Esophagus muscularis mucosa (tissue), 4 donors: ENCODE results near the genes CCDC150, HSPD1 and PLCL1.

GRCh38 chr2:196365195-196365659 is 193.8 kb upstream of the STK17B start:
- PRO-cap, result no peak
- RAMPAGE, long total RNA, 4 experiments, result no peak in any of the 4 experiments

DNA sequence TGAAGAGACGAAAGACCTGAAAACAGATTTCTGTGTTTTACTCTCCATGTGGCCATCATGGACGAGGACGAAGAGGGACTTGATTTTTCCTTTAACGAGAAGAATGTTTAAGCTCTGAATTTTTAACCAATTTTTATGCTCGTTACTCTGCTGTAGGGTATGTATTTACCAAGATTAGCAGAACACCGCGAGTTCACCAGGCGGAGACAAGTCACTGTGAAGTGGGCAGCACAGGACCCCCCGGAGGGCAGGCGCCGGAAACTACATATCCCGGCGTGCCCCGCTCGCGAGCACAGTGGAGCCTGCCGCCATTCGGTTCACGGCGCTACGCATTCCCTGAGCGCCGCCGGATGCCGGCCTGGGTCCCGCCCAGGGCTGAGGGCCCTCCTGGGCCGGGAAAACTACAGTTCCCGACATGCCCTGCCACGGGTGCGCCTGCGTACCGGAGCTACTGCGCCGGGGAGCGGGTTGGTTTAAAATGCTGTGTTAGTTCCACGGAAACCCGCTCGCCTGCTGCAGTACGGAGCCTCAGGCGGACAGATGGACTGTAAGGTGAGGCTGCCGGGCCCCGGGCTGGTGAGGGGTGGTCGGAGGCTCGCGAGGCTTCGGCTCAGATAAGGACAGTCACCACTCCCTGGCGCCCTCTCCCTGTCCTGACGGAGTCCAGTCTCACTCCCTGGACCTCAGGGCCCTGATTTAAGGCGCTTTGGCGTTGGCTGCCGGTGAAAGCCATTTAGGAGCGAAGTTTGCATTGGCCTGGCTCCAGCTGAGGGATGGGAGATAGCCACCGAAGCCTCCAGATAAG is at the start of gene CCDC150:
Gene CCDC150, plus strand, starts transcription at position 489 of the 805 bp plus-strand sequence.
- PRO-cap, result no peak
- RAMPAGE, long total RNA, 4 experiments, result no peak in any of the 4 experiments

GRCh38 chr2:196987606-196988516 is 61.4 kb upstream of the PGAP1 start:
- PRO-cap, result no peak
- RAMPAGE, long total RNA, 4 experiments, result no peak in any of the 4 experiments

GRCh38 chr2:197079975-197080174 is 153.4 kb upstream of the PGAP1 start:
- PRO-cap, result no peak
- RAMPAGE, long total RNA, 4 experiments, result no peak in any of the 4 experiments

DNA sequence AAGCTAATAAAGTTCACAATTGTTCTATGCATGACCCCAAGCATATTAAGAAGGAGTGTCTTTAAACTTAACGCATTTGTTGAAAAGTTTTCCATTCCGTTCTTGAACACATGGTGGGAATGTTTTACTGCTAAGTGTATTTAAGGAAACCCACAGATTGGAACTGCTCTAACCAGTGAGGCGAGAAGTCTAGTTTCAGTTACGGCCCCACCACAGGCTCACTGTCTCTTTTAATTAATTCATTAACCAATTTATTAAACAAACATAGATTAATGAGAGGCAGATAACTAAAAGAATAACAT is 152.4 kb downstream of the ANKRD44 start:
- PRO-cap, result no peak
- RAMPAGE, long total RNA, 4 experiments, result no peak in any of the 4 experiments

DNA sequence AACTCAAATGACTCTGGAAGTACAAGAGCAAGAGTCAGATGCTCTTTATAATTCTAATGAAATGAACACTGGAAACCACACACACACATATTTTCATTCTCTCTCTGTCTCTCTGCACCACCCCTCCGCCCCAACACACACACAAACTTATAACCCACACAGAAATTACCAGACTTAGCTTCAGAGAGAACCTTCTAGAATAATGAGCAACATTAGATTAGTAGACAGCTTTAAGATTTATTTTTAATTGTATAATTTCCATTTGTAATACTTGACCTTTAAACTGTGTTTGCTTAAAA is 16.2 kb downstream of the ANKRD44 start:
- PRO-cap, result no peak
- RAMPAGE, long total RNA, 4 experiments, result no peak in any of the 4 experiments

- PRO-cap, result no peak
- RAMPAGE, long total RNA, 4 experiments, result no peak in any of the 4 experiments
These were observed 45.5 kb upstream of the ANKRD44 start for GRCh38 chr2:197356108-197356395.

DNA sequence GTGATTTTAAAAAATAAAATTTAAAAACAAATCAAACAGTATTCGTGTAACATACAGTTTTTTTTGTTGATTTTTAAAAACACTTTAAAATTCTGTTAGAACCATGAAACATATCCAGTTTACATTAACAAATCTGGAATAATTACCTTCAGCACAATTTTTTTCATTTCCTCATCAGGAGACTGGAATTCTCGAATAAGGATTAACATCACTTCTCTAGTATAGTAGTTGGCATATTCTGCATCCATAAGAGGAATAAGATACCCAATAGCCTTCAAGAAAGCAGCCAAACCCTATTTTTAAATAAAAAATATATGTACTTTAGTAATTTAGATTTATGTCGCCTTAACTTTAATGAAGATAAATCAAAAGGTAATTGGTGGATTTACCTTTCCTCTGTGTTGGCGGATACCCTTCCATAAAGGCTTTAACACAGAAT is 33.2 kb downstream of the SF3B1 start:
- PRO-cap, result no peak
- RAMPAGE, long total RNA, 4 experiments, result no peak in any of the 4 experiments

- PRO-cap, result bidirectional peak, plus-strand start at chr2:197453032, minus-strand start at chr2:197452966; bidirectional peak, plus-strand start at chr2:197453552, minus-strand start at chr2:197453258
- RAMPAGE, long total RNA, 4 experiments, result no peak in any of the 4 experiments
These were observed 525 bp upstream of the COQ10B start for GRCh38 chr2:197452714-197453339.

DNA sequence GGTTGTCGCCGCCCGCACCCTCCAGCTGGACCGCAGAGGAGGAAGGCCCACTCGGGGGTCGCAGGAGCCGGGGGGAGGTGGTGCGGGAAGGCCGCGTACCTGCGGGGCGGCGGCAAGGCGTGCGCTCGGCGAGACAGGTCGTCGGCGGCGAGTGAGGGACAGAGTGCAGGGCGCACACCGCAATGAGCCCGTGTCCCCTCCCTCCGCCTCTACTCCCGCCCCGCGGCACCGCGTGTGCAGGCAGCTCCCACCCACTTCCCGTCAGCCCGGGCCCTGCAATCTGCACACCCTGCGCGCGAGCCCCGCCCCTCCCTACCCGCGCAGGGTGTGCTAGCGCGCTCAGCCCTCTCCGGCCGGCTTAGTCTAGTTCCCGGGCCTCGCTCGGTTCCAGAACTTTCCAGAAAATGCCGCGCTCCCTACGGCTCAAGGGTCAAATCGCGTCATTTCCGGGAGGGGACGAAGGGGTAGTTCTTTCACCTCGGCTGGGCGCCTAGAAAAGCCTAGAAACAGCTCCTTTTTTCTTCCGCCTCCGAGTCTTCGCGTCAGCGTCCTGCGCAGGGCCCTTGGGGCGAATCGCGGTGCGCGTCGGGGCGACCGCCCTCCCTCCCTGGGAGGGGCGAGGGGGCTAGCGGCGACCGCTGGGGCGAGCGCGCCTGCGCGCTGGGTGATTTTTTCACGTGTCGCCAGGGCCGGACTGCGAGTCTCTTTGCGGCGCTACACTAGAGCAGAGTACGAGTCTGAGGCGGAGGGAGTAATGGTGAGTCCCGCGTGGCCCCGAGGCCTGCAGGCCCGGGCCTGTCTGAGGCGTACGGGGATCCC is at the start of gene HSPD1:
Gene HSPD1, minus strand, starts transcription at position 158 of the 819 bp plus-strand sequence.
- PRO-cap, result bidirectional peak, plus-strand start at position 444 of the sequence, minus-strand start at position 153 of the sequence; bidirectional peak, plus-strand start at position 699 of the sequence, minus-strand start at position 538 of the sequence
- RAMPAGE, long total RNA, 4 experiments, result start-site peak on the plus strand in 4 of 4 experiments, centred at positions 586 to 589 of the sequence, 1,844 to 3,254 reads per replicate; start-site peak on the minus strand in 4 of 4 experiments, centred at positions 180 to 181 of the sequence, 548 to 2,059 reads per replicate

DNA sequence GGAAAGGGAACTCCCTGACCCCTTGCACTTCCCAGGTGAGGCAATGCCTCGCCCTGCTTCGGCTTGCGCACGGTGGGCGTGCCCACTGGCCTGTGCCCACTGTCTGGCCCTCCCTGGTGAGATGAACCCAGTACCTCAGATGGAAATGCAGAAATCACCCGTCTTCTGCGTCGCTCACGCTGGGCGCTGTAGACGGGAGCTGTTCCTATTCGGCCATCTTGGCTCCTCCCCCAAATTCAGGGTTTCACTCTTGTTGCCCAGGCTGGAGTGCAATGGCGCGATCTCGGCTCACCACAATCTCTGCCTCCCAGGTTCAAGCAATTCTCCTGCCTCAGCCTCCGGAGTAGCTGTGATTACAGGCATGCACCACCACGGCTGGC is 11.8 kb upstream of the MARS2 start:
- PRO-cap, result no peak
- RAMPAGE, long total RNA, 4 experiments, result no peak in any of the 4 experiments

DNA sequence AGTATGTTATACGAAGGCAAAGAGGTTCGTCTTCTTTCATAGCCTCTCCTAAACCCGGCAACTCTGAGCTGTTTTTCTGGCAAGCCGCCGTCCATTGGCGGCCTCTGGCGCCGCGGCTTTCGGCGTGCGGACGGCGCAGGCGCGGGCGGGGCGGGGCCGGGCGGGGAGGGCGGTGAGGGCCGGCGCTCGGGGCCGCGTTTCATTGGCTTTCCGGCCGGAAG is 156 bp upstream of the MARS2 start:
- PRO-cap, result bidirectional peak, plus-strand start outside the sequence, minus-strand start at position 106 of the sequence
- RAMPAGE, long total RNA, 4 experiments, result no peak in any of the 4 experiments

DNA sequence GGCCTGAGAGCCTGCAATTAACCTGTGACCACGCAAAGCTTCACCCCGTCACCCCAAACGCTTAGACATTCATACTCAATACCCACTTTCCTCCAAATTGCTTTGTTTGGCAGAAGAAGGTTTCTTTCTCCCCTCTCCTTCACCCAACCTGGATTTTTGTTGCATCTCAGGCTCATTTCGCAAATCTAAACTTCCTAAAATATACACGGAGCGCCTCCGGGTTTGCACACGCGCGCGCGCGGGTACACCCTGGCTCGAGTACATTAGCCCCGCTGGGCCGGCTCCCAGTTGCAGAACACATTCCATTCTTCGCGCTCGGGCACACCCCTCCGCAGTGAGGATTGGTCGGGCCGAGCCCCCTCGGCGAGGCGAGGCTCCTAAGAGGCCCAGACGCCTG is 245 bp upstream of the PLCL1 start:
- PRO-cap, result bidirectional peak, plus-strand start outside the sequence, minus-strand start at position 260 of the sequence
- RAMPAGE, long total RNA, 4 experiments, result no peak in any of the 4 experiments

- PRO-cap, result bidirectional peak, plus-strand start at chr2:197804593, minus-strand start at chr2:197804409; unidirectional peak, plus-strand start at chr2:197804851
- RAMPAGE, long total RNA, 4 experiments, result no peak in any of the 4 experiments
These were observed at the start of gene PLCL1 for GRCh38 chr2:197804547-197805277. TSS of gene PLCL1 (plus strand) at chr2:197804593.

DNA sequence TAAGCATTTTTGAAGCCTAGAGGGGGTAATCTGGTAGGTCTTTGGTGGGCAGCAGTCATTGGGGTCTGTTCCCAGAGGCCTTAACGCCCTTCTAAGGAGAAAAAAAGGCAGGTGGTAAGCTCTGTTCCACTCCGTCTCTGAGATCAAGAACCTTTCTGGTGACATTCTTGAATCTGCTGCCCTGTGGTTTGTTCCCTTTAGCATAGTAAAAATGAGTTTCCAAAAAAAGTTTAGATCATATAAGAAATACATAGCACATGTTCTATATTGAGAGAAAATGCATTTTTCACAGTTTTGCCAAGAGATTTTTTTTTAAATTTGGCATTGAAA is 3.0 kb downstream of the PLCL1 start:
- PRO-cap, result no peak
- RAMPAGE, long total RNA, 4 experiments, result no peak in any of the 4 experiments

DNA sequence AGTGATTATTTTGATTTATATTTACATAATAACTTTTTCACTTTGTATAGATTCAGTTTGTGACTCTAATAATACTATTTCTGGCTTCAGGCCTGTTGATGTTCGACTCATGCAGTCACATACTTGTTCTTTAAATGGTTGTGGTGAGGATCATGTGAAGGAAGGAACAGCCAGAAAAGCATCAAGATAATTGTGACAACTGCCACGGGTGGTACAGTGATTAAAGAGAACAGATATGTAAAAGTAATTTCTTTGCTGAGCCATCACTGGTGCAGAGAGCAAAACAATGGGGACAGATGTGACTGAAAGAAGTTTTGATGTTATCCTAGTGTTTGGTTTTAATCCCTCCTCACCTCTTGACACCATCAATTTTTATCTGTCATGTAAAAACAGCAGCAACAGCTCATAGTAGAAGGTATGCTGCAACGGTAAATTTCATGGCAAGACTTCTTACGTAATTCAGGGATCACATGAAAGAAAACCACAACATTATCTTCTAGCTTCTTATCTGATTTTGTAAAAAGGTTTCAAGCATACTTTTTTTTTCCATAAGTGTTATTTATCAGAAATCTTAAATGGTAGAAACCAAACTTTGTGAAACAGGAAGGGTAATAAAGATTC is 65.1 kb downstream of the PLCL1 start:
- PRO-cap, result no peak
- RAMPAGE, long total RNA, 4 experiments, result no peak in any of the 4 experiments

- PRO-cap, result no peak
- RAMPAGE, long total RNA, 4 experiments, result no peak in any of the 4 experiments
These were observed 25.8 kb downstream of the SATB2 start for GRCh38 chr2:199431888-199432293.

DNA sequence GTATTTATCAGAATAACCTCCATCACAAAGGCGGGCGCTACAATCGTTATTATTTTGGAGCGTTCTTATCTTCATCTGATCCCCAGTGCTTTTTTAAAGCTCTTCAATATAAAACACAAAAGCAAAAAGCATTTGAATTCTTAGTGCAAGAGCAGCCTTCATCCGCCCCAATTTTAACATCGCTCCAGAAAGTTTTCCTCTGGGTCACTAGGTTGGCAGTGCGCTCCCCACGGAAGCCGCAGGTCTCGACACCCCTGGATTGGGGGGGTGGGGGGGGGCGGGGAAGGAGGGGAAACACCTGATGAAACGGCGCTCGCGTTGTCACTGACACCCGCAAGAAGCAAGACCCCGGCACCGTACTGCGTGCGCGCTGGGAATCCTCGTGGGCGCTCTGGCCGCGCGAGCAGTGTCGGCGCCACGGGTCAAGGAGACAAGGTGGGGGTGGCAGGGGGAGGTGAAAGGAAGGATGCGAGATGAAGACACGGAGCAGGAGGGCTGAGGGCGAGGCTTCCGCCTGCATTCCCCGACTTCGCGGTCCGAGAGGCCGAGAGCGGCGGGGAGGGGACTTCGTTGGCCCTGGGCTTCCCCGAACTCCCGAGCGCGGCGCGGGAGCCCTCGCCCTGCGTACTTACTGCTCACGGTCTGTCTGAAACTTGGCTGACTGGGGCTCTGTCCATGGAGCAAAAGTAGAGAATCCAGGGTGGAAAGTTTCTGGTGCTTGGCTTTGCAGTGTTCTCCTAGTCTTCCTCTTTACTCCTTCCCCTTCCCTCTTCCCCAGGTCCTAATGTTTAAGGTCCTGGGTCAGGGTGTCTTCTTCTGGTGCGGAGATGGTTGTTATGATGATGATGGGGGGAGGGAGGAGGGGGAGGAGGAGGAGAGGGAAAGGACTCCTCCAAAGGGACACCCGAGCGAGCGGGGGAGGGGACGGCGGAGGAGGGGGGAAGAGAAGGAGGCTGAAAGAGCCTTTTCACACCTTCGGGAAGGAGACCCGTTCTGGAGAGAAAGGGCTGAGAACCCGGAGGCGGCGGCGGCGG is 715 bp downstream of the SATB2 start:
- PRO-cap, result no peak
- RAMPAGE, long total RNA, 4 experiments, result no peak in any of the 4 experiments

DNA sequence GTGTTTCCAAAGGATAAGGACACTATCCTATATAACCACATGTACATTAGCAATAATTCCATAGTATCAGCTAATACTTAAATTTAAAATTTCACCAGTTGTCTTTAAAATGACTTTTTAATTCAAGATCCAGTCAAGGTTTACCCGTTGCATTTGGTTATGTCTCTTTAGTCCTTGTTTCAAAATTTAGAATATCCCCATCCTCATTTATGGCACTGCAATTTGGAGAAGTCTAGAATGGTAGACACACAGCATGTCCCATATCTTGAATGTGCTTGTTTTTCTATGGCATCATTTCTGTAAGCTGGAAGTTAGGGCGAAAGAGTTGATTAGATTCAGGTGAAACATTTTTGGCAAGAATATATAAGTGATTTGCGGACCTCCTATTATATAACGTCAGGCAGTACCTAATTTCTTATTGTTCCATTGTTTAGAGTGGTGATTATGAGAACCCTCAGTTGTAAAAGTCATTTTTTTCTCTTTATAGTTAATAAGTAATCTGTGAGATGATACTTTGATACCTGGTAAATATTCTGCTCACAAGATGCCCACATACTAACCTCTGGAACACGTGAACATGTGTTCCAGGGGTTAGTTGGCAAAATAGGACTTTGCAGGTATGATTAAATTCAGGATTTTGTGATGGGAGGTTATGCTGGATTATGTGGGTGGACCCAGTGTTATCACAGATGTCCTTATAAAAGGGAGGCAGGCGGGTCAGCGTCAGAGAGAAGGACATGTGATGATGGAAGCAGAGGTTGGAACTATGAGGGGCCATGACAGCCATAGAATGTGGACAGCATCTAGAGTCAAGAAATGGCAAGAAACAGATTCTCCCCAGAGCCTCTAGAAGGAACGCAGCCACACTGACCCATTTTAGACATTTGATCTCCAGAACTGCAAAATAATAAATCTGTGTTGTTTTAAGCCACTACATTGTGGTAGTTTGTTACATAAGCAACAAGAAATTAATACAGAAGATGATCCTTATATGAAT is 16.7 kb downstream of the MAIP1 start:
- PRO-cap, result no peak
- RAMPAGE, long total RNA, 4 experiments, result no peak in any of the 4 experiments

GRCh38 chr2:200201741-200202492 is 104.6 kb upstream of the SPATS2L start:
- PRO-cap, result no peak
- RAMPAGE, long total RNA, 4 experiments, result no peak in any of the 4 experiments